GM12892 (cell line): ENCODE results near the gene KRTAP19-3.

DNA sequence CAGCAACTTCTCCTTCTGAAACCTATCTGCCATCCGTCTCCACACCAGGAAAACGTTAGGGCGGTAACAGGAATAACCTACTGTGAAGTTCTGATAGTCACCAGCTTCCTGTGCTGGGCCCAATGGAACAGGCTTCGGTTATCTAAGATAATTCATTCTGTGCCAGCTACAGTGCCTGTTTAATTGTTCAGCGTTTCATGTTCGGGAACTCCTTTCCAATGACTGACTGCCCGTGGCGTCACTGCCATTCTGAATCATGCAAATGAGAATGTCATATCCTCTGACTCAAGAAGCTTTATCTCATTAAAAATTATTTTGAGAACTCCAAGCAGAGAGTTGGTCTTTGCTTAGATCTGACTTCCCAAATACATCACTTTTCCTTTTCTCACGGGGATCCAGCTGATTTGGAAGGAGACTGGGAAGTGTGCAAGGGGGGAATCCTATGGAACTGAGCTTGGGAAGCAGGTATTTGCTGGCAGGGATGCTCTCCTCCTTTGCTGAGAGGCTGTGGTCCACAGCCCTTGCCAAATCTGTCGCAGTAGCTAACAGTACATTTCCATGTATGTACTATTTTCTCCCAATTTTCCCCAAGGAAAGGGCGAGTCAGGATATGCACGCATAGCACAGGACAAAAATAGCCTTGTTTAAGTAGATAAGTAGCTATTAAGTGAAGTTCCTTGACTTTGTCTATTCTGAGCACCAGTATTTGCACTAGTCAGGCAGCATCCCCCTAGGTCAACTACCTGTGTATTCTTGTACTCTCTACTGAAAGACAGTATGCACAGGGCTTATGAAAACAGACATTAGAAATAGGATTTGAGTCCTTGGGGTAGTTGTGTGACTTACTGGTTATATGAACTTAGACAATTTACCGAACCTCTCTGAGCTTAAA, 251.1 kb downstream of the N6AMT1 start:
- RRBS: no CpG with 5 or more reads among the region's 13 CpGs

DNA sequence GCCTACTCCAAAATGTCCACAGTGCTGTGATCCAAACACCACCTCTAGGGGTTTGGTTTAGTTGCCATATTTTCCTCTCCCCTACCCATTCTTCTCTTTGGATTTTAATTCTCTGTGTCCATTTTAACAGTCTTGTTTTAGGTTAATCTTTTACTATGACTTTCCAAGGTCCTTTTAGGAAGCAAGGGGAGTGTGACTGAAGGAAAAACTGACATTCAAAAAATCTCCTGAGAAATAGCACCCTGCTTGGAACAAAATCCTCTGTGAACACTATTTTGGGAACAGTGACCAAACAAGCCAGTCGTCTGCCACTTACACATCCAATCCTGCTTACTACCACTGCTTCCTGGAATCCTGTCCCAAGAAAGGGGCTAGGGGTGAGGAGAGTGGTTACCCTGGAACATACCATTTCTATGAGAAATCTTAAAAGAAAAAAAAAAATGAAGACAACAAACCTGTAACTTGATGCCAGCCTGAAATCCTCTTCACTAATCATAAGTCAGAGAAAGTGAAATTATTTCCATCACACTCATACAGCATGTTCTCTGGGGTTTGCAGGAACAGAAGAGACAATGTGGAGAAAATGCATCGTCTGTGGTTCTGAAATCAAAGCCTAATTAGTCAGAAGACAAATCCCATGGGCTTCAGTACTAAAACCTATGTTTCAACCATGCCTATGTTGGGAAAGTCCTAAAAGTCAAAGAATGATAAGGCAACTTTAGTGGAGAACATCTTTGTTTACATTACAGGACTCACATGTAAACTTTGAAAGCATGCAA, 113.4 kb downstream of the N6AMT1 start:
- RRBS: no CpG with 5 or more reads among the region's 2 CpGs

- RRBS: no CpG with 5 or more reads among the region's 7 CpGs
These were observed 964 bp downstream of the USP16 start for GRCh38 chr21:29025272-29025992.

DNA sequence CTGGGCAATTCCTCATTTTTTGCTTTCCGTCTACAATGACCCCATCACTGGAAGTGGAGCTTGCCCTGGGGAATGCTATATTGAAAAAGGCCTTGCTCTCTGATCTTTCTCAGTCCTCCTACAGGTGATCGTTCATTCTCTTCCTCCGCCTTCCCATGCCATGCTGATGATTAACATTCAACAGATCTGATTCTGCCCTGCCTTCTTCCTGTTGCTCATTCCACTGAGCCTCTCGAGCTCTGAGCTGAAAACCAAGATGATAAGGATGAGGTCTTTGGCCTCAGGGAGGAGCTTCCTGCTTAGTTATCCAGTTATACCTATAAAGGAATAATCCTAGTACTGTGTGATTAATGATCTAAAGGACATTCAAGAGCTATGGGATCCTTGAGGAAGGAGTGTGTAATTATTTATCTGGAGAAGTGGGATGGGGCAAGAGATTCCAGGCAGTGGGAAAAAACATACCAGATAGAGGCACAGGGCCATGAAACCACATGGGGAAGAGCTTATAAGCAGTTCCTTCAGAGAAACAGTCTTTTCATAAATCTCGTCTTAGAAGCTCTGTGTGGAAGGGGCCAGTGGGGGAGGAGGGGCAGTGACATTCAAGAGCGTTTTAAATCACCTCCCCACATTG, 25.2 kb upstream of the MAP3K7CL start:
- RRBS: no CpG with 5 or more reads among the region's 6 CpGs

DNA sequence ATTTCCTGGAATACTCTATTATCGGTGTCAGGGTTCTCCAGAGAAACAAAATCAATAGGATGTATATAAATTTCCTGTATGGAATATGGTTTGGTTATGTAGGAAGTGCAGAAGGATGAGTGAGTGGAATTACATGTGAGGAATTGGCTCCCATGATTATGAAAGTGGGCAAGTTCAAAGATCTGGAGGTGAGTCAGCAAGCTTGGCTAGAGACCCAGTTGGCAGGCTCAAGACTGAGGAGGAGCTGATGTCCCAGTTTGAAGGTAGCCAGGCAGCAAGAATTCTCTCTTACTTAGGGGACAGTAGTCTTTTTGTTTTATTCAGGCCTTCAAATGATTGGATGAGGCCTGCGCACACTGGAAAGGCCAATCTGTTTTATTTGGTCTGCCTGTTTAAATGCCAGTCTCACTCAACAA, 57.5 kb downstream of the MAP3K7CL start:
- RRBS: no CpG with 5 or more reads among the region's 2 CpGs

DNA sequence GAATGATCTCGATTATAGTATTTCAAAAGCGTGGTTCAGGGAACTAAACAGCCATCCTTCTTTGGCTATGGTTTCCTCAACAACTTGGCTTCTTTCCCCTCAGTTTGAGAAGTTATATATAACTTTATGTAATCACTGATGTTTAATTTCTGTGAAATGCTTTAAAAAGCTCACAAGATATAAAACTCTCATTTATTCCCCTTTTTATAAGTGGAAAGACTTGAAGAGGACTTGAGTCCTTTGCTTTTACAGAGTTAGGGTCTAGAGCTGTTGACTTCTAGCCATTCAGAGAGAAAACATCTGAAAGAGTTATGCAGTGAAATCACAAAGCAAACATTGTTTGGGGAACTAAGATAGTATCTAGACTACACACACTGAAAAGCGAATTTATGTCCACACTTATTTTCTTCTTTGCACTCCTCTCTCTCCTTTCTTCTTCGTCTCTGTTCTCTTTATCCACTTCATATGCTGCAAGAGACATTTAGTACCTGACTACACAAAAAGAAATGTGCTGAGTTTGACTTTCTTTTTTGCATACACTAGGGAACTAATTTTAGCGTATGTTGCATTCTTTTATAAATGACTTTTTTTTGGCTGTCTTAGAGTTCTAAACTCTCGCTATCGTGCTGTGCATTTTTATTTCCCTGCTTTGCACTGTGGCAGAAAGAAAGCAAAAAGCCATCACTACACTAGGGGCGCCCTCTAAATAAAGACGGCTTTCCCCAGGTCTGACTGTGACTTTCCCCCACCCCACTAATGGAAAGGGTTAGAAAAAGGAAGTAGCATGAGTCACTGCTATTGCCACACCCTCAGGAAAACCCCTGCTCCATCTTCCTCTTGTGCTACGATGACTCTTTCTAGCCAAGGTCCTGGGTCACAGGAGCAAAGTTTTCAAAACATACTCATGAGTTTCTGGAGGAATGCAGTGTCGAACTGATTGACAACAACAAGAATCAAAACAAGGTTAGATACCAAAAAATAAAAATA, 65.6 kb downstream of the MAP3K7CL start:
- RRBS: no CpG with 5 or more reads among the region's 11 CpGs

- RRBS: no CpG with 5 or more reads among the region's 7 CpGs
These were observed 3.4 kb upstream of the BACH1 start for GRCh38 chr21:29295261-29295814.

DNA sequence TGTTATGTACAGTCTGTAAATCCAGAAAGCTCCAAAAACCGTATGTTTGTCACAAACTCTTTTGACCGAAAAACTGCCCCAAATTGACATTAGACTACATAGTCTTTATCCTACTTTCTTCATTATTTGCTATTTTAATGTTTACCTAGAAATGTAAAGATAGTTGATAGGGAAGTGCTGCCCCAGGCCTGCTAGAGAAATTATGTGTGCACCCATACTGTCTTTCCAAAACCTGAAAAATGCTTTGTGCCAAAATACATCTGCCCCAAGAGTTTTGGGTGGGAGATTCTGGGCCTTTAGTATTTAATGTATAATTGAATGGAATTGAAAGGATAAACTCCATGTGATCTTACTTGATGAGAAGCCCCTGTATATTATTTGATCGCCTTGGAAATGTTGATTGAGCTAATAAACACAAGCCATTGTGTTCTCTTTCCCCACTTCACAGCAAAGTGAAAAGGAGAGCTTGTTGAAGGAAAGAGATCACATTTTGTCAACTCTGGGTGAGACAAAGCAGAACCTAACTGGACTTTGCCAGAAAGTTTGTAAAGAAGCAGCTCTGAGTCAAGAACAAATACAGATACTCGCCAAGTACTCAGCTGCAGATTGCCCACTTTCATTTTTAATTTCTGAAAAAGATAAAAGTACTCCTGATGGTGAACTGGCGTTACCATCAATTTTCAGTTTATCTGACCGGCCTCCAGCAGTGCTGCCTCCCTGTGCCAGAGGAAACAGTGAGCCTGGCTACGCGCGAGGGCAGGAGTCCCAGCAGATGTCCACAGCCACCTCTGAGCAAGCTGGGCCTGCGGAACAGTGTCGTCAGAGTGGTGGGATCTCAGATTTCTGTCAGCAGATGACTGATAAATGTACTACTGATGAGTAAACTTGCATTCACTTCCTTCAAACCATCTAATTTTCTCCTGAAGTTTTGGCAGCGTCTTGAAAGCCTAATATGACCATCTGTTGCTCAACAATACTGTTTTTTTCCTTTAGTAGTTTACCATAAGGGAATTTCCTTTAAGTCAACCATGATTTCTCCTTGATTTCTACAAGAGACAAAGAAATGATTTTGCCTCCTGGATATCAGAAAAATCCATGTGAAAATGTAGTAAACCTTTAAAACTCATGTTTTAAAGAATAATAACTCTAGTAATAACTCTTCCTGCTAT, 43.6 kb downstream of the BACH1 start:
- RRBS: no CpG with 5 or more reads among the region's 12 CpGs

- RRBS: no CpG with 5 or more reads among the region's 2 CpGs
These were observed at the start of gene KRTAP19-3 for GRCh38 chr21:30491930-30492212. Gene KRTAP19-3 (minus strand): TSS chr21:30492013.

- RRBS: no CpG with 5 or more reads among the region's 2 CpGs
These were observed 51.3 kb downstream of the KRTAP19-8 start for GRCh38 chr21:30986976-30987344.

DNA sequence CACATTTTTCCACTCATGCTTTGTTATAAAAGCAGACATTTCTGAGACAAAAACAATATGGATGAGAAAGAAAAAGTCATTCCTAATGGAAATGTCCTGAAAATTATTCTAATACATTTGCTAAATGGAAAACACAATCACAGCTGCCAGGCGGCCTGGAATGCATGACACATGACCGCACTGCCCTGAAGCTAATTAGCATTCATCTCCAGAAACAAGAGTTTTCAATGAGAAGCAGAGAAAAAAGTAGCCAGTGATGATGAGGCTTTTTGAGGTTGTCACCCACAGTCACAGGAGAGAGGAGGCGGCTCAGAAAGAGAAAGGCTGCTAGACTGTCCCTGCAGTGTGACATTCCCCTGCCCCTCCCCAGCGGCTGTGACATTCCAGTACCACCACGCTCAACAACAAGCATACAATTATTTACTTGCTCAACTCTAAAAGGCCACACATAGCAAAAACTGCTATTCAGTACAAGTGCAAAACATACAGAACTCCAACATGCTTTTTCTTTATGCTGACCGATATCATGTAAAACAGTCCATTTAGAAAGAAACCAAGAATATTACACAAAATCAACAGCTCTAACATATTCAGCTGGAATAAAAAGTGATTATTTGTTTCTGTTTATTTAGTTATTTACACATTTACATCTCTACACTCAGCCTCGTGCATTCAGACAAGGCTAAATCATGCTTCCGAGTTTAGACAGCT, 123.0 kb upstream of the KRTAP19-8 start:
- RRBS: no CpG with 5 or more reads among the region's 8 CpGs

DNA sequence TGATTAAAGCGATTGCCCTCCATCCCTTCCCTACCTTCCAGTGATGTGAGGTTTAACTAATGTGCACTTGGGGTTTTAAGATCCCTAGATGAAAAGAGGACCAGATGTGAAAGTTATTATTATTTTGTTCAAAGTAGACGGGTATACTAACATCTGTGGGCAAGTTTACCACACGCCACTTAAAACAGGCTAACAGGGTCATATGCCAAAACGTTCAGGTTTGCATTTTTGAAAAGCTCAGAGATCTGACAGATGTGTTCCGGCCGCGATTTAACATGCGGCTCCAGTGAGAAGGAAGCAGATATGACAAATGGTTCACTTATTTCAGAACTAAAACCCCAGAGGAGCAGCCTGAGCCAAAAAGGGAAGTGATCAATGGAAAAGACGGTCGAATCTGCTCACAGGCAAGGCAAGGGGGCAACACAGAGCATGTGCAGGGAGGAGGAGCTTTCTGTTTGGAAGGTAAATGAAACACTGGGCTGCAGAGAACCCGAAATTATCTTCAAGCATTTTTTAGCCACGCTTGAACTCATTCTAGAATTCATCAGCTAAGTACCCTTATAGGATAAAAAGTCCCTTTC, 17.2 kb downstream of the TIAM1 start:
- RRBS: no CpG with 5 or more reads among the region's 12 CpGs

GRCh38 chr21:31660676-31661207, 1.2 kb downstream of the SOD1 start:
- RRBS: no CpG with 5 or more reads among the region's 11 CpGs

- RRBS: no CpG with 5 or more reads among the region's 3 CpGs
These were observed 3.0 kb downstream of the SCAF4 start for GRCh38 chr21:31728727-31729553.

- RRBS: no CpG with 5 or more reads among the region's 31 CpGs
These were observed 2.2 kb downstream of the HUNK start for GRCh38 chr21:31874723-31875660.

DNA sequence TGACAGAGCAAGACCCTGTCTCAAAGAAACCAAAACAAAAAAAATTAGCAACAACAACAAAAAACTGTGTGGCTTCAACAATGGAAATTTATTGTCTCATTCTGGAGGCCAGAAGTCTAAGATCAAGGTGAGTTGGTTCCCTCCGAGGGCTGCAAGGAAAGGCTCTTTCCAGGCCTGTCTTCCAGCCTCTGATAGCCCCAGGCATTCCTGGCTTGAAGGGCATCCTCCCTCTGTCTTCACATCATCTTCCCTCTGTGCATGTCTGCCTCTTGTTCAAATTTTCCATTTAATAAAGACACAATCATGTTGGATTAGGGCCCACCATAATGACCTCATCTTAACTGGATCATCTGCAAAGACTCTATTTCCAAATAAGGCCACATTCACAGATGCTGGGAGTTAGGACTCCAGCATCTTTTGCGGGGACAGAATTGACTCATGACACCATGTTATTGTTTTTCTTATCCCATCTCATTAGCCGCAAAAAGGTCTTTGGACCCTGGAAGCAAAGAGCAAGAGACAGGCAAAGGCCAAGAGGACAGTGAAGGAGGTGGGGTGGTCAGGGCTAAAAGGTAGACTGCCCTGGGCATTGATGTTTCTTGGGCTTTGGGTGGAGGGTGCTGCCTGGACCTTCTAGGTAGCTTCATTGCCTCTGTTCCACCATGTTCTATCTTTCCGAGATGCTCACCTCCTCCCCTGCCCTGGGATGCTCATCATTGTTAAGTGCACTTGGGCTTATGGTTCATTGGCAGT, 24.6 kb downstream of the HUNK start:
- RRBS: no CpG with 5 or more reads among the region's 4 CpGs

DNA sequence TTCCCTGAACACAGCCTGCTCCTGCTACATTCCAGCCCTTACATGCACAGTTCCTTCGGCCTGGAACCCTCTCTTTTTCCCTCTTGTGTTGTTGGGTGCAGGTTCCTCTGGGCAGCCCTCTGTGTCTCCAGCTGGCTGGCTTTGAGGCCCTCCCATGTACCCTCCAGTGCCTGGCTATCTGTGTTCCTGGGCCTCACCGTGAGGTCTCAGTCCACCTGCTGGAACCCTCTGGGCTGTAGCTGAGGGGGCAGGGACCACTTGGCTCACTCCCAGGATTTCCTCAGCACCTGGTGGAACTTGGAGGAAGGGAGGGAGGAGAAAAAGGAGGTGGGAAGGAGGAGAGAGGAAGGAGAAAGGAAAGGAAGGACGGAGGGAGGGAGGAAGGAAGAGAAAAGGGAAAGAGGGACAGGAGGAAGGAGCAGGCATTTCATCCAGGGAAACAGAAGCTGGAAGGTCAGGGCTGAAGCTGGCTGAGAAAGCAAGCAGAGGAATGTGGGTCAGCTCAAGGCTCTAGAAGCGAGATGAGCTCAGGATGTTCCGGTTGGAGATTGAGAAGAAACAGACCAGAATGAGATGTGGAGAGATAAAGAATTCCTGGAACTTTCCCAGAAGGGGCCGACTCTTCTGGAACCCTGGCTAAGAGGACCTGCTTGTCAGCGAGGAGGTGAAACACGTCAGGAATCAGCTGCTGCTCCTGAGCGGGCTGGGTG, 75.6 kb downstream of the HUNK start:
- RRBS: no CpG with 5 or more reads among the region's 9 CpGs

GRCh38 chr21:32246427-32246889, 32.4 kb downstream of the MIS18A start:
- RRBS: no CpG with 5 or more reads among the region's 5 CpGs

DNA sequence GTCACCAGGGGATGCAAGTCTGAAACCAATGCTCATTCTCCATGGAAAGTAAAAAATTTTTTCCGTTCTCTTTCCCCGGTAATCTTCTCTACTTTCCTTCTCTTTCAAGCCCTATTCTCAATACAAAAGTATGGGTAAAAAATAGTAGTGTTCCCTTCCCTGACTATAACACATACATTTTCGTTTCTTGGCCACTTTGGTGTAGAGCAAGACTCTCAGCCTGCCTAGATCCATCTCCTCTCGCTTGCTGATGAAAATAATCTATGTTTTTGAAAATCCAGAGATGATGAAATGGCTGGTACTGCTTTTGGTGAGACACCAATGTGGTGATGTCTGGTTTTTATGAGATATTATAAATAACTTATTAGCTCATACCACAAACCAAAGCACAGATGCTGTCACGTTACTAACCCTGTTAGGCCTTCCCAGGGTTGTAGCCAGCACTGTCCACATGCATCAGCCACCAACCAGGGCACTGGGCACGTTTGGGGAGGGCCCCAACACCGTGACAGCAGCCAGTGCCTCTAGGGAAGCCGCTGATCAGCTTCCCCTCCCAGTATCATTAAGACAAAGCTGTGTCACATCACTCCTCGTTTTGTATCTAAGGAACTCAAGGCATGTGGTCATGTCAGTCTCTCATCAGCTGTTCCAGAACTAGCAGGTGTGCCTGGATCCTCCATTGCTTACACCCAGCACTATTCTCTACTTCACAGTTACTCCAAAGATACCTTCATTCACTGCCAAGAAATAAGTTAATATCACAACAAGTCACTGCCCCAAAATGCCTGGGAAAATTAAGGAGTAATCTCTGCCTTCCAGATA, 13.9 kb downstream of the URB1 start:
- RRBS: no CpG with 5 or more reads among the region's 9 CpGs

- RRBS: 3% methylated on average over 22 of the region's 34 CpGs
These were observed 1.1 kb upstream of the EVA1C start for GRCh38 chr21:32411463-32411828.